ENCODE measurements around a stretch of chr7.

DNA sequence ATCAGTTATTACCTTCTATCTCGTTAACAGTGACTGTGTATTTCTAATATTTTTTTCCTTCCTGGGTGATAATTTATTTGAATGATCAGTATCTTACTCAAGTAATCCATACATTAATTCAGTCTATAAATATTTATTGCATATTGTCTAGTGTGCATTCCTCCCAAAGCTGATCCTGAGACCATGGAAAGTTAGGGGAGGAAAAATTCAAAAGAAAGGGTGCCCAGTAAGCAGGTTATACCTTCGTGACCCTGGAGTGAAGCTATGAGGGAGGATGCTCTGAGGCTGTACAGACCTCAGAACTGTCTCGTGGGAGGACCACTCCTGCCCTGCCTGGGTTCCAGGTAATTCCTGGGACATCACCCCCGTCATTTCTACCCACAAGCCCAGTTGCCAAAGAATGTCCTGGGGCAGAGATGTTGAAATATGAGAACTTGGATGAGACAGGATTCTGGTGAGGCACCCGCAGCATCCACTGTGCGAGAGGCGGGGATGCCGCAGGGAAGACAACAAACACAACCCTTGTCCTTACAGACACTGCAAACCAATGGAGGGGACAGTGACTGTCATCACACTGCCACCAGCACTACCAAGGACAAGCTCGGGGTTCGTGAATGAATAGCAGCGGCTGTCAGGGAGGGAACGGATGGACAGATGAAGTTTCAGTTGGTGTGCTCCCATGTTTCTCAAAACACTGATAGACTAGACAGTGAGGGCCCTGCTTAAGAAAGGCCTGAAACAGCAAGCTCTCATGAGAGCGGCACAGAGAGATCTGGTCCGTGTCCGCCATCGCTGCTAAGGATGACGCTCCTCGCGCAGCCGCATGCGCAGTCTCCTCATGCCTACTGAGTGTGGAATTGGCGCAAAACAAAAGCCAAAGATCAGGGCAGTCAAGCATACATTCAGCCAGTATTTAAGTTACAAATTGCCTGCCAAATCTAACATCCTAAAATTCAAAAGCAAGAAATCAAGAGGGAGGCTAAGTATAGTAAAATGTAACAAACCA, 81.9 kb upstream of the RHEB start:
- PRO-cap, 2 experiments = no peak in any of the 2 experiments

DNA sequence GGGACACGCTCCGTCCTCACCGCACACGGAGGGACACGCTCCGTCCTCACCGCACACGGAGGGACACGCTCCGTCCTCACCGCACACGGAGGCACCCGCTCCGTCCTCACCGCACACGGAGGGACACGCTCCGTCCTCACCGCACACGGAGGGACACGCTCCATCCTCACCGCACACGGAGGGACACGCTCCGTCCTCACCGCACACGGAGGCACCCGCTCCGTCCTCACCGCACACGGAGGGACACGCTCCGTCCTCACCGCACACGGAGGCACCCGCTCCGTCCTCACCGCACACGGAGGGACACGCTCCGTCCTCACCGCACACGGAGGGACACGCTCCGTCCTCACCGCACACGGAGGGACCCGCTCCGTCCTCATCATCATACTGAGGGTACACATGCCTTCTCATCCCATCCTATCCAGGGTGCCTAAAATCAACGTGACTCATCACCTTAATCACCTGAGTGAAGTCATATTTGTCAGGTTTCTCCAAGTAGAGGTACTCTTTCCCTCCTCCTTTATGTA, 83.6 kb upstream of the RHEB start:
- PRO-cap, 2 experiments = no peak in any of the 2 experiments

- PRO-cap, 2 experiments = peak in 2 of 2 experiments; most common plus-strand start chr7:151631710 (in 1); most common minus-strand start chr7:151631576 (in 1)
Observed at GRCh38 chr7:151631459-151632053, 111.9 kb upstream of the RHEB start.

DNA sequence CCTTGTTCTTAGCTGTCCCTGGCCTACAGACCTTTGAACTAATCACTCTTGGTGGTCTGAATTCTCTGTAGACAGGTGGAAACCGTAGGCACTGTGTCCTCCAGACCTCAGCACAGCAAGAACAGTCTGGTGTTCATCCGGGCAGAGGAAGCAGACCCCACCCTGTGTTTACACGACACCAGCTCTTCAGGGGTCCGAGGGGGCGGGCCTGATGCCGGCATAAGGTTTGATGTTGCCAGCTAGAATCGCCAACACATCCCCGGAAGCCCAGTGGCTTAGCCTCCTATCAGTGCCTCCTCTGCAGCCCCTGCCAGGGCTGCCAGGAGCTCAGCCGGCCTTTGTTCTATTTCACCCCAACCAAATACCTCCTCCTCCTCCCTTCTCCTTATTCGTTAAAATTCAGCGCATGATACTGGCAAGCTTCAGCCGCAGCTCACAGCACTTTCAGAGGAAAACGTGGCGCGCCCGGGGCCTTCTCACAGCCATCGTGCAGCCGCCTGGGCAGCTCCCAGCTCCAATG, 176.2 kb upstream of the RHEB start:
- PRO-cap, 2 experiments = no peak in any of the 2 experiments

- PRO-cap, 2 experiments = no peak in any of the 2 experiments
Observed at GRCh38 chr7:151710016-151710396, 166.9 kb downstream of the PRKAG2 start.

GRCh38 chr7:151715549-151716538, 161.1 kb downstream of the PRKAG2 start:
- PRO-cap, 2 experiments = no peak in any of the 2 experiments

- PRO-cap, 2 experiments = no peak in any of the 2 experiments
Observed at GRCh38 chr7:151742615-151743137, 134.2 kb downstream of the PRKAG2 start.

DNA sequence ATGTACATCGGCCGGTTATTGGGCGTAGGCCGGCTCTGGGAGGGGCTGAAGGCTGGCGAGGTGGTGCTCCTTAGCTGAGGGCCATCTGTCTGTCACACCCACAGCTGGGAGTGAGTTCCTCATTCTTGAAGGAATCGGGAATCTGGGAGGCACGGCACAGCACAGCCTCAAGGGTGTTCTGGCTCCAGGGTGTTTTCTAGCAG, 121.9 kb downstream of the PRKAG2 start:
- PRO-cap, 2 experiments = no peak in any of the 2 experiments

DNA sequence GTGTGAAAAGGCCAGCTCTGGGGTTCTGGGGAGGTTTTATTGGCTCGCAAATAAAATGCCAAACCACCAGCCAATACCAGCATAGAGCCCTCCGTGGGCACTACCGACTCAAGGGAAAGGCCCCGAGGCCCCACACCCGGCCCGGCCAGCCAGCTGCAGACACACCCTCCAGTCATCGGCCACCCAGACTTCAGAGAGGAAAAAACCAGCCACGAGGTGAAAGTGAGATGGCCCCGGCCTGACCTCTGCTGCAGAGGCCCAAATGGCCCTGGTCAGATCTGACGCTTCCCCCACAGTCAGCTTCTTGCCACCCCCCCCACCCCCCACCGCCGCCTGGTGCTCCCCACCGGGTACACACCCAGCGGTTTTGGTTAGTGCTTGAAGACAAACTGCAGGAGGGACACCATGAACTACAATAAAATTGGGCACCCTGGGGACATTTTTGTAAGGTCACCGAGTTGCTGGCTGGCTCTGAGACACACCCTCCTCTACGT, 80.0 kb downstream of the PRKAG2 start:
- PRO-cap, 2 experiments = no peak in any of the 2 experiments

GRCh38 chr7:151798613-151799249, 78.2 kb downstream of the PRKAG2 start:
- PRO-cap, 2 experiments = no peak in any of the 2 experiments

DNA sequence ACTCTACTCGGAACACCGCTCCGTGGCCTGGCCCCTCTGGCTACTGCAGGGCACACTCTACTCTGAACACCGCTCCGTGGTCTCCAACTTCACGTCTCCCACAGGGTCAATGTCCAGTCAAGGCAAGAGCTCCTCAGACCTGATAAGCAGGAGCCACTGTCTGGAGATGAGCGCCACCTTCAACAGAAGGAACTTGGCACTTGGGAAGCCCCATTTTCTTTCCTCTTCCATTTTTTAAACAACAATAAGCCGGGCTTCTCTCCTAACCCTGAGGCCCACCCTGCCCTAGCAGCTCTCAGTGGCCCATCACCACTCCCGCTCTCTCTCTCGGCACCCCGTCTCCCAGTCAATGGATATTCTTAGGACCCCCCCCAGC, 56.3 kb downstream of the PRKAG2 start:
- PRO-cap, 2 experiments = no peak in any of the 2 experiments

GRCh38 chr7:151847711-151848251, 29.1 kb downstream of the PRKAG2 start:
- PRO-cap, 2 experiments = no peak in any of the 2 experiments

DNA sequence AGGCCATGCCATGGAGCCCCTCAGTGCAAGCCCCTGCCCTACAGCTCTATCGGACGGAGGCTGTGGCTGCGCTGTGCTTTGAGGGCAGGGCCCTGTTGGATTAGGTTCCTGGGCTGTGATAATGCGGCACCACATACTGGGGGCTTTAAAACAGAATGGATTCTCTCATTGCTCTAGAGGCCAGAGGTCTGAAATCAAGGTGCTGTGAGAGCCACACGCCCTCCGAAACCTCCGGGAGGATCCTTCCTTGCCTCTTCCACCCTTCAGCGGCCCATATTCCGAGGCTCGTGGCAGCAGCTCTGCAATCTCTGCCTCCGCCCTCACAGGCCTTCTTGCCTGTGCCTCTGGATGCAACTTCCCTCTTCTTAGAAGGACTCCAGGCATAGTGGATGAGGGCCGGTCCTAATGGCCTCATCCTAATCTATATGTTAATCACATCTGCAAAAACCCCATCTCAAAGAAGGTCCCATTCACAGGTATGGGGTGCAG, 9.7 kb downstream of the PRKAG2 start:
- PRO-cap, 2 experiments = no peak in any of the 2 experiments

DNA sequence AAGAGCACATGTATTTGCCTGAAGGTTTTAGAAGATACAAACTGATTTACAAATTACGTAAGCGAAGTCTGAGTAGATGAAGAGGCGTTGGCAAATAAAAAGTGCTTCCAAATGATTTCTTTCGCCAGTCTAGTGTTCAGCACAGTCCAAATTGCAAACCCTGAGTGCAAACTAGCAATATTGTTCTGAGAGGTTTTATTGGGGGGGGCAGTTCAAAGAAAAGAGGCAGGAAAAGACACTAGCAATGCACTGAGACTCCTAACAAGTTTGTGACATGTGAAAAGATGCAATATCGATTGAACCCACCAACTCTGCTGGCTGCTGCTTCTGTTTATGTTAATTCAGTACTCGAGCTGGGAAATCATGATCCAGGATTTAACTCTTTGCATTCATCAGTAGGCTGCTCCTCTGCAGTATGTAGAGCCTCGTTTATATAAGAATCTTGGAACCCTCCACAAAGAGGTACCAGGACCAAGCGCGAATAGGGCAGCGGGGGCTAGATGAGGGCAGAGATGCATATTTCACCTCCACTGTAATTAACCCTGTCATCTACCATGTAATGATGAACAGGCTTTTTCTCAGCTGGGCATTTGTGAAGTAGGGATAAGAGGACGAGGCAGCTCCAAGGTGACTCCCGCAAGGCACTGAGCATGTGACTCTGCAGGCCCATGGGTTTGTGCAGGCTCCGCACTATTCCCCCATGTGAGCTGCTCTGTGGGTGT, 7.9 kb downstream of the PRKAG2 start:
- PRO-cap, 2 experiments = no peak in any of the 2 experiments

DNA sequence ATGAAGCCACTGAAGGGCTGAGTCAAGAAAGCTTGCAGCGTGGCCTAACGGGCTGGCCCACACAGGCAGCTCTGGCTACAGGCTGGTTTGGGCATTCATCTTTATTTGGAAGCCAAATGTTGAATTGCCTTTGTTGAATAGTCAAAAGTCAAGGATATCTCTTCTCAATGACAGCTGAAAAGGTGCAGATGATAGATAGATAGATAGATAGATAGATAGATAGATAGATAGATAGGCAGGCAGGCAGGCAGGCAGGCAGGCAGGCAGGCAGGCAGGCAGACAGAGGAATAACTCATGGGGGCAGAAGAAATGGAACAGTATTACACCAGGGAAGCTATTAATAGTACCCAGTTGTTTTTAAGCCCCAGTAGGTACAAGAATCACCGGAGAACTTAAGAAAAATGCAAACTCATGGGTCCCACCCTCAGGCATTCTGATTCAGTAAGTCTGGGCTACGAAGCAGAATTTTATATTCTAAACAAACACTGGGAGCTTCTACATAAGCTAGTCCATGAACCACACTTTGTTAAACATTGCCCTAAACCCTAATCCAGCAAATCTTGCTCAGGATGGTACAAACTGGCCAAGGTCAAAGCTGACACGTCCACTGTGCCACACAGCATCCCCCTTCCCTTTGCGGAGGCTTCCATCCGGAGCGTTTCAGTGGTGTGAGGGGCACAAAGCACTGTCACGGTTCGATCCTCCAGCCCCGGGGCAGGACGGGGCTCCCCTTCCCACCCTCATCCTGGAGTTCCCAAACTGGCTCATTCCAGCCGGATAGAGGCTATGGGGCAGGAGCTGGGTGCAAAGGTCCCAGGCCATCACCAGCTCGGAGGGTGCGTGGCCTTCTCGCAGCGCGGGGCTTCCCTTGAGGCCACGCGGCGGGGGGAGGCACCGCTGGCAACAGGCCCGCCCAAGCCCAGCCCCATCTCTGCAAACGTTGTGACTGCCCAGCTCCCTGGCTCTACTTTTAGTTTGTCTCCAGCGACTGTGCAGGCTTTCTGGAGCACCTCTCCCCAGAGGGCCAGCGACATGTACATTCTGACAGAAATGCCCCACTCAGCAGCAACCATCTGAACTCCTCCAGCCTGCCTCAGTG, 6.6 kb downstream of the PRKAG2 start:
- PRO-cap, 2 experiments = no peak in any of the 2 experiments

DNA sequence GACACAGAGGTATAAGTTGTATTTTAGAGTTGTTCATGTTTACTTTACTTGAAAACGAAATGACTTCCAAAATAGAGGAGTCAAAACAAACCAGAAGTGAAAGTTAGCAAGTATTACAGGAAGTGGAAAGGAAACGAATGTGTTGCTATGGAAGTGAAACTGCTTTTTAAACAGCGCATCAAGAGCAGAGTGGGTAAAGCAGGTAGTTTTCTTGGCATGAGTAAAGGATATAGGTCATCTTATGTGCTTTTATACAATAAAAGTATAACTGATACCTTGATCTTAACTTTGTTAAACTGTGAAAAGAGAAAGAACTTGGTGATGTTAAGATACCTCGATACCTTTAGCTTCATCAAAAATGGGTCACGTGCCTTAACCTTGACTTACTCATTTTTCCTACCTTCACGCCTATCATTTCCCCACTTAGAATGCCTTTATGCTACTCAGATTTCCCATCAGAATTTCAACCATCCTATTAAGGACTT, 19.9 kb upstream of the GALNTL5 start:
- PRO-cap, 2 experiments = no peak in any of the 2 experiments

DNA sequence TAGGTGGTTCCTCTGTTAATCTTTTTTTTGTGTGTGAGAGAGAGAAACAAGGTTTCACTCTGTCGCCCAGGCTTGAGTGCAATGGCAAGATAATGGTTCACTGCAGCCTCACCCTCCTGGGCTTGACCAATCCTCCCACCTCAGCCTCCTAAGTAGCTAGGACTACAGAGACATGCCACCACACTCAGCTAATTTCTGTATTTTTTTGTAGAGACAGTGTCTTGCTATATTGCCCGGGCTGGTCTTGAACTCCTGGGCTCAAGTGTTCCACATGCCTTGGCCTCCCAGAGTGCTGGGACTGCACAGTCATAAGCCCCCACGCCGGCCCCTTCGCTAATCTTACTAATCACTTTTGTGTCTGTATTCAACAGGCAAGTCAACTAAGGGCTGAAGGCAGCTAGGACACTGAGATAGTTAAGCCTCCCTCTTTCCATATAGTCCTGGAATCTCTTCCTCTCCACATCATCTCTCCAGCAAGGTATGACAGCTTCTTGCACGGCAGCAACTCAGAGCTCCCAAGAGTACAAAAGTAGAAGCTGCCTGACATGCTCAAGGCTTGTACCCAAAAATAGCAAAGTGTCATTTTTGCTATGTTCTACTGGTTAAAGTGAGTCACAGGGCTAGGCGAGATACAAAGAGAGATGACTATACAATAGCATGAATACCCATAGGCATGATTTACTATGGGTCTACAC, 11.3 kb downstream of the KMT2C start:
- PRO-cap, 2 experiments = no peak in any of the 2 experiments

- PRO-cap, 2 experiments = no peak in any of the 2 experiments
Observed at GRCh38 chr7:152553502-152554218, 117.9 kb upstream of the KMT2C start.

DNA sequence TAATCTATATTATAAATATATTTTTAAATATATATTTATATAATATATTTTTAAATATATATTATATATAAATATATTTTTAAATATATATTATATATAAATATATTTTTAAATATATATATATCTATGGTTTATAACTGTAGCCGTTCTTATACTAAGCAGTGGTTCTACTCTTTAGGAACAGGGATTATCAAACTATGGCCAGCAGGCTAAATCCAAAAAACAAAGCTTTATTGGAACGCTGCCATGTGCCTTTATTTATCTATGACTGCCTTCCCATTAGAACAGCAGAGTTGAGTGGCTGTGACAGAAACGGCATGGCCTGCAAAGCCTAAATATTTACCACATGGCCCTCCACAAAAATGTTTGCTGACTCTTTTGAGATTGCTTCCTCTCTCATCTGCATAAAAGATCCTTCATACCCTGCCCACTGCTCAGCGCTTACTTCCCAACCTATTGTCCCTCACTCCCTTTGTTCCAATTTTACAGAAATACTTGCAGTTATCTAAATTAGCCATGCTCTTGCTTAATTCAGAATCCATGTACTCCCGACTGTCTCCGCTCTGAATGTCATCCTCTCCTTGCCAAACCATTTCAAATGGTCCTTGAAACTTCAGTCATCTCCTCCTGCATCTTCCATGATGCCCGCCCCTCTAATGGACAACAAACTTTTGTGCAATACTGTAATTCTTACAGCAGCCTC, 1.1 kb downstream of the XRCC2 start:
- PRO-cap, 2 experiments = no peak in any of the 2 experiments

DNA sequence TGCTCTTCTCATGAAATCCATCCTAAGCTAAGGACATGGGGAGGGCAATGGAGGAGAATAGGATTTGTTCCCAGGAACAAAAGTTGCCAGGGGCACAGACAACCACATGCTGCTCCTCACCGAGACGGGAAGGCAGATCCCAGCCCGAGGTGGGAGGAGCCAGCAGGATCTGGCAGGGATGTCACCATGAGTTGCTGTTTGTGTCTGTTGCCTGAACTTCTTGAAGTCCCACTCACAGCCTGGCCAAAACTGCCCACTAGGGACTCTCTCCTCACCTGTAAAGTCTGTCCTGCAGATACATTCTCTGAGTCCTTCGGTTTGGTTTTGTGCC, 279.0 kb downstream of the ACTR3B start:
- PRO-cap, 2 experiments = no peak in any of the 2 experiments